Endometrial microvascular endothelial cells (primary cell): Measurements from ENCODE around the genes KCTD4 and ERICH6B.

DNA sequence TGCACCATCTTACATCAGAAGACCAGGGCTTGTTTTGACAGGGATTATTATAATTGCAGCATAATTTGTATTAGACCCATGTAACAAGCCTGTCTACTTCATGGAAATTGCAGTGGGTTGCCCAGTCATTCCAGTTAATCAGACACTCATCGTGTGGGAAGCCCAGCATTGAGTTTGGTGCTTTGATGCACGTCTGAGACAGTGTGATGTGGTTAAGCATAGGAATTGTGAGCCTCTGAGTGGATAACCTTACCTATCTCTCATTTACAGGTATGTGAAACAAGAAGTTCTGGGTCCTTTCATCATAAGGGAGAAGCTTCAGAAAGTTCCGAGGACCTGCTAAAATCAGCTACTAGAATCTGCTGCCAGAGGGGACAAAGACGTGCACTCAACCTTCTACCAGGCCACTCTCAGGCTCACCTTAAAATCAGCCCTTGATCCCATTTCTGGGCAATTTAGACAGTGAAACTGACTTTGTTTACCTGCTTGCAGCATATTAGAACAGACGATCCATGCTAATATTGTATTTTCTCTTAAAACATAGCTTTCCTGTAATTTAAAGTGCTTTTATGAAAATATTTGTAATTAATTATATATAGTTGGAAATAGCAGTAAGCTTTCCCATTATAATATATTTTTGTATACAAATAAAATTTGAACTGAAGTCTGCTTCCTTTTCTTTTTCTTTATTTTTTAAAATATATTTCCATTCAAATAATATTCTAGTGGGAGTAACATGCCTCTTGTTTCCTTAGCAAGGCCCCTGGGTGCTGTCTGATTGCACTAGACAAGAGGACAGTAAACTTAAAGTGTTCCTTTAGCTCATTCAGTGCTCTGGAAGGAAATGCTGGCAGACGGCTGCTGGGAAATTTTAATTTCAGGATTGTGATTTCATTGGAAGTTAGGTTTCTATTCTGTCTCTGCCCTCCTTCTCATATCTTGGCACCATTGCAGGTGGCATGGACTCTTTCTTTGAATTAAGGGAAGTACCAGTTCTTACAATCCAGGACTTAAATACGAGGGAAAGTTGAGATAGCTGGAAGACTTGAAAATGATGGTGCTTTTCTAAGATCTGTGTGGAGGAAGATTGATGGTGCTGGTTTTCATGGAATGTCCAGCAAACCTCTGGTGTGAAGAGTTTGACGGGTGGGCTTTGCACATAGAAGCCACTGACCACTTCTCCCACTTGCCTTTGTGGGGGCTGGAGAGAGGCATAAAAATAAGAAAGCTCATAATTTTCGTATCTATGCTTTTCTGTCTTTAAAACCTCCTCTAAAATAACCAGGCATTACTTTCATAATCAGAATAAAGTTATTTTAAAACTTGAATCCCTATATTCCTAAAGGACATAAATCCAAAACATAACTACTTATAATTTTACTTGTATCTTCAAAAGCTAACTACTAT, 13.4 kb downstream of the RGCC start:
- RAMPAGE, long total RNA, result no peak

GRCh38 chr13:41496340-41497220, 39.2 kb downstream of the RGCC start:
- RAMPAGE, long total RNA, result no peak

- RAMPAGE, long total RNA, result no peak
These were observed 239.5 kb downstream of the RGCC start for GRCh38 chr13:41696311-41697735.

DNA sequence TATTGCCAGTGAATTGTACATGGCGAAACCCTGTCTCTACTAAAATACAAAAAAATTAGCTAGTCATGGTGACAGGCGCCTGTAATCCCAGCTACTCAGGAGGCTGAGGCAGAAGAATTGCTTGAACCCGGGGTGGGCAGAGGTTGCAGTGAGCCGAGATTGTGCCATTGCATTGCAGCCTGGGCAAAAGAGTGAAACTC, 96.2 kb downstream of the VWA8 start:
- RAMPAGE, long total RNA, result no peak

GRCh38 chr13:42049368-42049870, 971 bp downstream of the DGKH start:
- RAMPAGE, long total RNA, result no peak

- RAMPAGE, long total RNA, result no peak
These were observed 123.0 kb upstream of the TNFSF11 start for GRCh38 chr13:42450837-42451372.

- RAMPAGE, long total RNA, result no peak
These were observed 6.2 kb downstream of the EPSTI1 start for GRCh38 chr13:42985789-42986316.

DNA sequence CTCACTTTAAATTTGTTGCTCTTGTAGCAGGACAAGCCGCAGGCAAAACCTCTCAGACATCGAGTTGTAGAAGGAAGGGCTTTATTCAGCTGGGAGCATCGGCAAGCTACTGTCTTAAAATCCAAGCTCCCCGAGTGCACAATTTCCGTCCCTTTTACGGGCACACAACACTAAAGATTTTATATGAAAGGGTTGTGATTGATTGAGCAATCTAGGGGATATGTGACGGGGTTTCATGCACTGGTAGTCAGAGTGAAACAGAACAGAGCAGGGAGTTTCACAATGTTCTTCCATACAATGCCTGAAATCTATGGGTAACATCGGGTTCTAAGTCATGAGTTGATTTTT, 21.9 kb downstream of the DNAJC15 start:
- RAMPAGE, long total RNA, result no peak

GRCh38 chr13:43938878-43939569, 59.3 kb downstream of the LACC1 start:
- RAMPAGE, long total RNA, result no peak

GRCh38 chr13:44052302-44053382, 108.4 kb downstream of the SMIM2 start:
- RAMPAGE, long total RNA, result no peak

DNA sequence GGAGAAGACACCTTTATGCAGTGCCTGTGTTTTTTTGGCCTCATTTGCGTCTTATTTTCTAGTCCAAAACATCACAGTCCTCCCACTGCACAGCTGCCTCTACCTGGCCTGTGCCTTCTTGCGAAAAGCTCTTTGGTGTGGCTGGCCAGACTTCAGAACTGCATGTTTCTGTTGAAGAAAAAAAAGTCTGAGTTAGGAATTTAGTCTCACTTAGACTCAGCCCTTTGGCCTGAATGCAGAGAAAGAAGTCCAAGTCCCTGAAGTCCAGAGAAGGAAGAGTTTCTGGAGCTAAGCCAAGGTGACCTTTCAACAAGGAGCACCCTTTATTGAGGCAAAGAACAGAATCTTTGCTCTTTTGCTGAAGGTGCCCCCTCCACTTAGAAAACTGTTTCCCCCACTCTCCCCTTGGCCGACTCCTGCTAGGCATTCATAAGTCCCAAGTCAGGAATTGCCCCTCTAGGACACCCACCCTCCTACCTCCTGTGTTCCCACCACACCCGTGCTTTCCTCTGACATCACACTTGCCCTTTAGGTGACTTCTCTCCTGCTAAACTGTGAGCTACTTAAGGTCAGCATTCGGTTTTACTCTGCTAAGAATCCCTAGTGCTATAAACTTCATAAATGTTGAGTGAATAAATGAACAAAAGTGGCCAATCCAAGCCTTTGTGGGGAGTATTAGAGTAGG, 54.6 kb downstream of the SMIM2 start:
- RAMPAGE, long total RNA, result no peak

DNA sequence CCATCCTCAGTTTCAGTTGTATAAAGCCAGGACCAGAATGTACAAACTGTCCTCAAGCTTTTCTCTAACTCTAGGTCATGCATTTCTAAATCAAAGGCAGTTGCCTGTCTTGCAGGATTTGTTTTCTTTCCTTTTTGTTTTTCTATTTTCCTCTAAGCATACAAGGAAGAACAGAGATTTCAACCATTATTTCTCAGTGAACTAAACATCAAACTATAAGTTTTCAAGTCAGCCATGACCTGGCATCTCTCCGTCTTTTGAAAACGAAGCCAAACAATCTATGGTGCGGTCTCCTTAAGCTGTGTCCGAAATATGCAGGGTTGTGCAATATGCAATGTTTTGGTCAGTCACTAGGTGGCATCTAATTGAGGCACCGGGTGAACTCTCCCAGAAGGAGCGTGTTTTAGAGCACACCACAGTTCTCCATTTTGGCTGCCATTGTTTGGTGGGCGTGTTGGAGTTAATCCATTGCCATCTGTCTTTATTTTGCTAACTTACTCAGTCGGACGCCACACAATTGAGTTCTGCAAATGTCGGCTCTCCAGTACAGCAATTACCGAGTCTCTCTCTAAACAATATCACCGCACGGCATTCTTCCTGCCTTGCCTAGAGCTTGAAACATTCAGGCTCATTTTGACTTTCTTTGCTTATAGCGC, 30.3 kb upstream of the SMIM2 start:
- RAMPAGE, long total RNA, result no peak

GRCh38 chr13:44309705-44310355, 63.8 kb upstream of the SERP2 start:
- RAMPAGE, long total RNA, result no peak

DNA sequence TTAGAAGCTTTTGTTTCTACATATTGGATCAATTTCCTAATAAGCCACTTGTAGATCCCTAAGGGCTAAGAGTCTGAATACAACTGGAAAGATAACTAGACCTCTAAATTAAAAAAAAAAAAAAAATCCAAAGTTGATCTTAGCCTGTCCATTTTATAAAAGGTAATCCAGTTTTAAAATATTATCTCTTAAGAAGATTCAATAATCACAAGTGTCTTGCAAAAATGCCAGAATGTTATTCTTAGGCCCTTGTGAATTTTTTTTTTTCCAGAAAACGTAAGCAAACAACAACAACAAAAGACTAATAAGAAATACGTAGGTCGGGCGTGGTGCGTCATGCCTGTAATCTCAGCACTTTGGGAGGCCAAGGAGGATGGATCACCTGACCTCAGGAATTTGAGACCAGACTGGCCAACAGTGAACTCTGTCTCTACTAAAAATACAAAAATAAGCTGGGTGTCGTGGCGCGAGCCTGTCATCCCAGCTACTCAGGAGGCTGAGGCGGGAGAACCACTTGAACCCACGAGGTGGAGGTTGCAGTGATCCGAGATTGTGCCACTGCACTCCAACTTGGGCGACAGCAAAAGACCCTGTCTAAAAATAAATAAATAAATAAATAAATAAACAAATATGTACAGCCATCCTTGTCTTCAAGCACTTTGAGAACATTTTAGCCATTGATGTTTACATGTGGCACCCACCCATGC, 21.0 kb downstream of the TSC22D1 start:
- RAMPAGE, long total RNA, result no peak

GRCh38 chr13:44692050-44692575, 116.0 kb upstream of the TSC22D1 start:
- RAMPAGE, long total RNA, result no peak

DNA sequence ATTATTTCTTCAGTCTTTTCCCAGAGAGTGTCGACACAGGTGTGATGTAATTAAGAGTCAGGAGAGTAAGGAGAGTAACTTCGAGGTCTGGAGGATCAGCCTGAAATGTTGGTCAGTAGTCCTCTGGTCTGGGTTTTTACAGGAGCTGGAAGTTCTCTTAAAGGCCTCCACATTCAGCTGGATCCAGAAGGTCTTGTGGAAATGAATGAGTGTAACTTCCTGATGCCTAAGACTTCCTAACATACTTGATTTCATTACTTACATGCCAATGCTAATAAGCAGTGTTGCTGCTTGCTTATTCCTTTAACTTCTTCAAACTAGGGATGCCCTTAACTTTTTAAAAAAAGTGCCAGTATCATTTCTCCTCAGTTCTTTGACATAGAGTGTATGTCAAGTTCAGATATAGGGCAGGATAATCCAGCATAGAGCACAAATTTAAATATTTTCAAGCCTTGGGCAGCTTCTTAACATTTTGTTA, at the start of gene KCTD4:
TSS of gene KCTD4 (minus strand) at position 207 of the 478 bp plus-strand sequence.
- RAMPAGE, long total RNA, result no peak

DNA sequence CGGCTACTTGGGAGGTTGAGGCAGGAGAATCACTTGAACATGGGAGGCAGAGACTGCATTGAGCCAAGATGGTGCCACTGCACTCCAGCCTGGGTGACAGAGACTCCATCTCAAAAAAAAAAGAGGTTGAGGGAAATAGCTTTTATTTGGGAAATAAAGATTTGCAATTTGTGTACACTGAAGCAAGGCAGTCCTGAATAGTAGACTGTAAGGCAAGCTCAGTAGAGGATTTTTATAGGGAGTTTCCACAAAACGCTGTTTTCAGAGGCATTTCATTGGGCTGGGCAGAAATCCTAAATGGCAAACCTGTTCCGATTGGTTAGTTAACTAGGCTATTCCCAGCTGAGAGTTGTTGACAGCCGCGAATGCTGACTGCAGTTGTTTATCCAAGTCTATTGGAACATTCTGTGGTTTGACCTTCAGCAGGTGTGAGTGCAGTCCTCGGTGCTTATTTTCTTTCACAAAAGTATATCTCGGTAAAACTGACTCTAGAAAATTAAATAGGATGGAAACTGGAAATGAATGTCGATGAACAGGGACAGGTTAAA, 45.5 kb downstream of the TPT1 start:
- RAMPAGE, long total RNA, result no peak

DNA sequence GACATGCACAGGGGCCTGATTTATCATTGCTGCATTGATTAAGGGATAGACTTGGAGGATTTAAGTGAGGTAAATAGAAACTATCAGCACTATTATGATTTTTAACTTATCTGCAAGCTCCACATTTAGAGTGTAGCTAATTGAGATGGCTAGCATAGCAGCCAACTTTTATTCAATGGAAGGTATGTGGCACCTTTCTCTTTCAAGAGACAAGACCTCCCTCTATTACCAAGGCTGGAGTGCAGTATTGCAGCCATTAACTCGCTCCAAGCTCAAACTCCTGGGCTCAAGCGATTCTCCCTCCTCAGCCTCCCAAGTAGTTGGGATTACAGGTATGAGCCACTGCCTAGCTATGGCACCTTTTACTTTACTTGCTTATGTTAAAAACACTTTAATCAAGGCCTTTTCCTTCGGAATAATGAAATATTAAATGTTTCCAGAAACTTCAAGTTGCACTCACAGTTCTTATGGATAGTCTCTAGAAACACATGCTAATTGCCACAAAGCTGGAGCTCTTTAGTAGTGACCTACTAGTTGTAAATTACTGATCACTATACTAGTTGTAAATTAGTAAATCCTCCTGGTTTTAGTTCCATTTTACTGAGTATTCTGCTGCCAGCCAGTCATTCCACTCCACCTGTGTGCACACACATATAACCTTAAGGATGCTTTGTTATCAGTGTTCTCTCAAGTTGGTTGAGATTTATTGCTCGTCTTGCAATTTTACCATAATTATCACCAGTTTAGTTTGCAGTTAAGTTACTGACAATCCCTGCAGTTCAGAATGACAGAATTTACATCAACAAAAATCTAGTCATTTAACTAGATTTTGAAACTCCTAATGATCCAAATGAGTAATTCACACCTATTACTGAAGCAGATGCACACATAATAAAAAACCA, 7.9 kb downstream of the TPT1 start:
- RAMPAGE, long total RNA, result no peak

- RAMPAGE, long total RNA, result no peak
These were observed 1.5 kb downstream of the COG3 start for GRCh38 chr13:45466084-45466815.

DNA sequence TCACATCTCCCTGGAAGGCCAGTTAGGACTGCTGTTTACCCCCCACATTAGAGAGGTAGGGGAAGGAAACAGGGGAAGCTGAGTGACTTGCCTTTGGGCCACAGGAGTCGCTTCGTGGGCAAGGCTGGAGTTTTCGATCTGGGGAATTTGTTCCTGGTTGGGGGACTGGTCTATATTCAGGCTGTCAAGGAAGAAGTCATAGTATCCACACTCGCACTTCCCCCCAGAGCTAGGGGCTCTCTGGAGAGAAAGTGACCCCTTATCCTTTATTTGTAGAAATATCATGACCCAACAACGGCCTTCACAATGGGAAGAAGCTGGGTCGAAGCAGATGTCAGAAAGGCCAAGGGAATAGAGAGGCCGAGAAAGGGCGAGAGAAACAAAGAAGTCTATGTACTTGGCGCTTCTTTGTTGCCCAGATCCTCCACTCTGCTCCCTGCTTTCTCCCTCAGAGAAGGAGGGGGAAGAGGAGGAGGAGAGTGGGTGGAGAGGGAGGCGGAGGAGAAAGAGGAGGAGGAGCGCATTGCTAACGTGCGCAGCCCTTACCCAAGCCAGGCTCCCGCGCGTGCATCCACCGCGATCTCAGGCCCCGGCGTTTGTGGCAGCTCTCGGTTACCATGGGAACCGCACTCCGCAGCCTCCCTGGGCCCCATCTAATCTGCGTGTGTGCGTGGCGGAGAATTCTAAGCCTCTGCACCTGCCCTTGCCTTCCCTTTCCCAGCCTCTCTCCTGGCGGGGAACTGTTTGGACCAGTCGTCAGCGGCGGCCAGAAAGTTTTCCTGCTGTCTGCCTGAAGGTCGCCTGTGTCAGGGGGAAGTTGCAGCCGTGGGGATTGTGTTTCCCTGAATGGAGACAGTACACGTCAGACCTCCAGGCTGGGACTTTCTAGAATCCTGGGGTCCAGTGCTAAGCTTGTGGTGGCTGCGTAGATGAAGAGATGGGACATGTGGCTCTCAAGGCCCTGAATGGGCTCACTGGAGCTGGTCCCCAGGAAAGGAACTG, at the start of gene ERICH6B:
TSS of gene ERICH6B (minus strand) at position 601 of the 1,002 bp plus-strand sequence.
- RAMPAGE, long total RNA, result no peak